H7 (cell line): ENCODE results near the genes CYB561D2, RRP9 and ABHD14A.

GRCh38 chr3:50350546-50351457, at the start of gene CYB561D2:
CYB561D2 (plus strand) TSS chr3:50350862.
- RAMPAGE, long total RNA = start-site peak on the minus strand at chr3:50350745-50350780, 70 reads; start-site peak on the plus strand at chr3:50350852-50350886, 23 reads

DNA sequence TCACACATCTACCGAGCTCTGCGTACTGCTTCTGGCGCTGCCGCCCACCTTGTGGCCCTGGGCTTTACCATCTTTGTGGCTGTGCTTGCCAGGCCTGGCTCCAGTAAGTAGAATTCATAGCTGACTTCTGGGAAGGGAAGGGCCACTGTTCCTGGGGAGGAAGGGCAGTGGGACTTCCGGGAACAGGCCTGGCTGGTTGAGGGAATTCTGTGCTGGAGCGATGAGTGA, 710 bp downstream of the CYB561D2 start:
- RAMPAGE, long total RNA = no peak

- RAMPAGE, long total RNA = no peak
Observed at GRCh38 chr3:50358275-50359357, 705 bp downstream of the TMEM115 start.

DNA sequence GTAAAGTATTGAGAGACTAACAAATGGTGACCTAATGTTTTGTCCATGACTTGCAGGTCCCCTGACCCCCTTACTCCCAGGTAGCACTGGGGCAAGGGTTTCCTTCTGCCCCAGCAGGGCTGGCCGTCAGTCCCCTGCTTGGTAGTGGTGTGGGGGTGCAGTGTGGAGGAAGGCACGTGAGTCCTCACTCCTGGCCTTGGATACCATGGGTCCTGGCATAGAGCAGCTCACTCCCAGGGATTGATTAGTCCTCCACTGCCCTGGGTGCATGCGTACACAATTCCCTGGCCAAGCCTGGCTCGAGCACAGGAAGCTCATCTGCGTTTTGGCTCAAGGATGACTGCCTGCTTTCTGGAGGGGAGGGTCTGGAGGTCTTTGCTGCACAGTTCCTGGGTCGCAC, 11.3 kb downstream of the HEMK1 start:
- RAMPAGE, long total RNA = no peak

GRCh38 chr3:50581954-50582926, 12.9 kb downstream of the HEMK1 start:
- RAMPAGE, long total RNA = no peak

DNA sequence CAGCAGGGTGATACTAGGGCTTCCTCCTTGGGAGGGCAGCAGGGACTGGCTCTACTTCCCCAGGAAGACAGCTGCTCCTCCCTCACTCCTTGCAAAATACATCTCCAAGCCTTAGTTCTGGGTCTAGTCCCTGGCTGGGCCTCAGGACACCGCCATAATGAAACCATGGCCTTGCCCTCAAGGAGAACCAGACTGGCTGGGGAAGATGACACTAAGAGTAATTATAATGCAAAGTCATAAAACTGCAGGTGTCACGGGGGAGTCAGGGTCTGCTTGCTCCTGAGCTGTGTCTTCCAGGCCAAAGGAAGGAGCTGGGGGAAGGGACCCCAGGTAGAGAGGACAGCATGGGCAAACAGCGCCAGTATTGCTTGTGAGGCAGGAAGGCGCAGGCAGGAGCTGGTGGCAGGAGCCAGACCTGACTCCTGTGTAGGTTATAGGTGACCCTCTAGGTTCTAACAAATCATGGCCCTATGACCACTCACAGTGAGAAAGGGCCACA, 2.0 kb downstream of the CISH start:
- RAMPAGE, long total RNA = no peak

DNA sequence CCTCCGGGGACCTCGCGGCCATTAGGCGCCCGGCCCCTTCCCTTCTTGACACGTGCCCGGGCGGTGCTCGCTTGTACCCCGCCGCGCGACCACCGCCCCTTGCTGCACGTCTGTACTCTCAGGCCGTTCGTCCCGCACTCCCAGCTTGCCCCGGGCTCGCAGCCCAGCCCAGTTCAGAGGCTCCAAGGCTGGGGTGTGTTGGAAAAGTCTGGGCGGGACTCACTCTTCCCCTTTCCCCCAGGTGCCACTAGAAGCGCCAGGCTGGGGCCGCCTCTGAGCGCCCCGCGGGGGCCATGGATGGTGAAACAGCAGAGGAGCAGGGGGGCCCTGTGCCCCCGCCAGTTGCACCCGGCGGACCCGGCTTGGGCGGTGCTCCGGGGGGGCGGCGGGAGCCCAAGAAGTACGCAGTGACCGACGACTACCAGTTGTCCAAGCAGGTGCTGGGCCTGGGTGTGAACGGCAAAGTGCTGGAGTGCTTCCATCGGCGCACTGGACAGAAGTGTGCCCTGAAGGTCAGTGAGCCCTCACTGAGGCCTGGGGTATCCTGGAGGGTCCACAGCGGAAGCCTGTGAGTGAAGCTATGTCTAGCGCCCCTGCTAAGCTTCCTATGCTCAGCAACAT, 432 bp downstream of the MAPKAPK3 start:
- RAMPAGE, long total RNA = no peak

DNA sequence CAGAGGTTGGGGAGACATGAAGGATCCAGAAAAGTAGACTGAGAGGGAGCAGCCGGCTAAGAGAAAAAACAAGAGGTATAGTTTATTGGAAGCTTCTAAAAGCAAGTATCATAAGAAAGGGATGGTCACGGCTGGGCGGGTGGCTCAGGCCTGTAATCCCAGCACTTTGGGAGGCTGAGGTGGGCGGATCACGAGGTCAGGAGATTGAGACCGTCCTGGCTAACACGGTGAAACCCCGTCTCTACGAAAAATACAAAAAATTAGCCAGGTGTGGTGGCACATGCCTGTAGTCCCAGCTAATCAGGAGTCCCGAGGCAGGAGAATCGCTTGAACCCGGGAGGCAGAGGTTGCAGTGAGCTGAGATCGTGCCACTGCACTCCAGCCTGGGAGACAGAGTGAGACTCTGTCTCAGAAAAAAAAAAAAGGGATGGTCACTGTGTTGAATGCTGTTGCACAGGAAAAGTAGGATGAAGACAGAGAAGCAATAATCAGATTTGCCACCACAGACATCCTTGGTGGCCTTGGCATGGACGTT, 12.6 kb upstream of the DOCK3 start:
- RAMPAGE, long total RNA = no peak

- RAMPAGE, long total RNA = no peak
Observed at GRCh38 chr3:51340259-51341064, 44.6 kb upstream of the MANF start.

DNA sequence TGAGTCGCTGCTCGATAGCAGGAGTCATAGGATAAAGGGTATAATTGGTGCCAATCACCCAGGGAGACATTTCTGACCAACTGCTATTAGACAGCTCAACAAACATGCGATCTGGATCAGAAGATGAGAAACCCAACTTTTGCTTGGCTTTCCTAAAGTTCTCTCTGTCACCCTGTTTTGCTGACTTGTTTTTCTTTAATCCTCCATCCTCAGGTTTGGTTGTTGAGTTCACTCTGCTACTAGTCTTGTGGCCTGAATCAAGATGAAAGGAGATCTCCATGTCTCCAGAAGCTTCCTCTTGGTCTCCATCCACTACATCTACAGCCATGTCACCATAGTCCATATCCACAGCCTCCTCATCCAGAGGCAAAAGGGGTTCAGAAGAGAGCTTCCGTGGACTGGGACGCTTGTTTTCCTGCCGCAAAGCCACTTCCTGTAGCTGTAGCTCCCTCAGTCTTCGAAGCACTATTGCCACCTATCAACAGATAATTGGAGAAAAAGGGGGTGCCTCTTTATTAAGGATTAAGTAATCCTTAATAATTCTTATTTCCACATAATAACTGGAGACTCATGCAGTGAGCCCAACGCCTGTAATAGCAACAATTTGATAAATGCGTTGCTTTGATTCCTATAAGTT, 50.5 kb downstream of the RBM15B start:
- RAMPAGE, long total RNA = no peak

DNA sequence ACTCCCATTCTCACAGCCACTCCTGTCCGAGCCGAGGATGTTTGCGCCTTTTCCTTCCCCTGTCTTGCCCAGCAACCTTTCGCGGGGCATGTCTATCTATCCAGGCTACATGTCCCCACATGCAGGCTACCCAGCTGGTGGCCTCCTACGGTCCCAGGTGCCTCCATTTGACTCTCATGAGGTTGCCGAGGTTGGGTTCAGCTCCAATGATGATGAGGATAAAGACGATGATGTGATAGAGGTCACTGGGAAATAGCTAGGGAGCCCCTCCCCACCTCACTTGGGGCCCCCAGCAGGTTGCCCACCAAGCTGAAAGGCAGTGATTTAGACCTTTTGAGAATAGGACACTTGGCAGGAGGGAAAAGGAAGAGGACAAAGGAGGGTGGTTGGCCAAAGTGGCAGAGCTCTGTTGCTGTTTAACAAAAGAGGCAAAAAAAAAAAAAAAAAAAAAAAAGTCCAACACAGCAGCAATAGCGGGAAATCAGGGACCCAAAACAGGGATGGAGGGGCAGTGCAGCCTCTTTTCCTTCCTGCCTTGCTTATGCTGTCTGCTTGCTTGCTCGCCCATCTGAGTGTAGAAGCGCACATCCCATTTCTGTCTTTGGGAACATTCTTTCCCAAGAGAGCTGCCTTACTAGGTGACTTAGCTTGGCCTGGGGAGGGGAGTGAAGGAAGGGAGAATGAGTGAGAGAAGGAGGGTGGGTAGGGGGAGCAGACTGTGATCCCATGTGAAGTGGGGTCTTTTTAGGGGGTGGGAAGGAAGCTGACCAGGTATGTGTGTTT, 7.7 kb upstream of the TEX264 start:
- RAMPAGE, long total RNA = no peak

DNA sequence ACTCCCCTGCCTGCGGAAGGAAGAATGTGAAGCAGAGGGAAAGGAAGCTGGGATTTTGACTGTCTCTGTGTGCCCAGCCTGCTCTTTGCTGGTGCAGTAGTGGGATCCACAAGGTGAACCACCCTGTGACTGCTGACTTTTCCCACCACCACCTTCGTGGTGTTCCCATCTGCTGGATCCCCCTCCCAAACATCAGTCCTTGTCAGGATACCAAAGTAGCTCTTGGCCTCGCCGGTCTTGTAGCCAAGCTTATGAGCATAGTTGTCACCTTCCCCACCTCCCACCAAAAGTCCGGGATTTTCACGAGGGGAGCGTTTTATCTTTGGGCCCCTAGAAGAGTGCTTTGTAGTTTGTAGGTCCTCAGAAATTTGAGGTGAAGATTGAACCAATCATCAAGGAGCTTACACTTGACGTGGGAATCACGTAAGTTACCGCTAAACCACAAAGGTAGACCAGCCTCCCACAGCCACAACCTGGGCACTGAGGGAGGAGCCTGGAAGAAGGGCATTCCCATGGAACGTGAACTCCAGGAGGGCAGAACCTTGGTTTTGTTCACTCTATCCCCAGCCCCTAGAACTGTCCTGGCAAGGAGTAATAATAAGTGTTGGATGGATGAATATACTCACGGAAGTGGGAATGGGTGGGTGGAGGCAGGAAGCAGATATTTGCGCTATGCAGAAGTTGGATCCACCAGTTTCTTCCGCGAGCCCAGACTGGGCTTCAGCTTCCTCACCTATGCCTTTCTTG, 856 bp upstream of the TEX264 start:
- RAMPAGE, long total RNA = no peak

- RAMPAGE, long total RNA = start-site peak on the minus strand at chr3:51941877-51941904, 90 reads
Observed at GRCh38 chr3:51941655-51942438, at the start of gene RRP9. RRP9 (minus strand) TSS chr3:51941904.

GRCh38 chr3:51974874-51975622, at the start of gene ABHD14A:
ABHD14A (plus strand) TSS chr3:51975064.
- RAMPAGE, long total RNA = no peak

GRCh38 chr3:52028462-52029167, 27.8 kb downstream of the DUSP7 start:
- RAMPAGE, long total RNA = no peak

DNA sequence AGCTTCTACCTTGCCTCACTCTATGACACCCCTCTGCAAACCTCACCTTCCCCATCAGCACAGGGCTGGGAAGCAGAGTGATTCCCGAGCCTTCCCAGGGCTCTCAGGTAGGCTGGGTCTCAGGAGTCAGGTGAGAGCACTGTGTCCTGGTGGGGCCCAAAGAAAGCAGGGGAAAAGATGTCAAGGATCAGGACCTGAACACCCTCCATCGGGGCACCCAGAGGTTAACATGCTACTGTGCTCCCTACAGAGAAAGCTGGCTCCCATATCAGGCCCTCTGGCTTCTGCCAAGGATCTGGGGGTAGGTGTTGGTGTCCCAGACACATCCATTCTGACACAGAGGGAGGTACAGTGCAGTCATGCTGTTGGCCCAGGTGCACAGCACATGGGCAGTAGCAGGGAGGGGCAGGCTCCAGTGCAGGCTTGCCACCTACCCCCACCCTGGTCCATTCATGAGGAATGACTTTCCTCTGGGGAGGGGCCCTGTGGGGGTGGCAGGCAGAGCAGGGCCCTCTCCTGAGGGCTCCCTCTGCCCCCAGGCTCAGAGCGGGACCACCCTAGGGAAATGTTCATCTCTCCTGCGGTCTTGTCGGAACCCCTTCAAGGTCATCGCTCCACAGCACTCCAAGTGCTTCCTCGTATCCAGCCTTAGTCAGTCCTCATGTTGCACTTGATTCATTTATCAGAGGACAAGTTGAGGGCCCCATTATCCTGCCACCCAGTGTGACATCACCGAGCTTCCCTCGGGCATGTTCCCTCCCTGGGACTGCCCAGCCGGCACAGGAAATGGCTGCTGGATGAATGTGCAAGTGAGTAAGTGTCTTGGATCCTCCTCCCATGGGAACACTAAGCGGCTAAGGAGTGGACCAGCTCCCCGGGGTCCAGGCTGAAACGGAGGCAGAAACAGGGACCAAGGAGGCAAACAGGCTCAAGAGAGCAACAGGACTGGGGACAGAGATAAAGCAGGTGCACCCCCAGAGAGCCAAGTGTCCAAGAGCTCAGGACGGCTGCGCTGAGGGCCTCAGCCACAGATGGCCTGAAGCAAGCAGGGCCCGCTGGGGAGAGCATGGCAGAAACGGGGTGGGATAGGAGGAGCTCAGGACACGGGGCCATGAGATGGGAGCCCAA, 10.0 kb downstream of the DUSP7 start:
- RAMPAGE, long total RNA = no peak

GRCh38 chr3:52064696-52065941, 8.7 kb upstream of the DUSP7 start:
- RAMPAGE, long total RNA = no peak

- RAMPAGE, long total RNA = no peak
Observed at GRCh38 chr3:52109448-52110047, 44.7 kb downstream of the POC1A start.

- RAMPAGE, long total RNA = no peak
Observed at GRCh38 chr3:52208044-52208517, 10.1 kb downstream of the ALAS1 start.

- RAMPAGE, long total RNA = no peak
Observed at GRCh38 chr3:52233088-52233695, 5.8 kb downstream of the TWF2 start.